GM19239 (cell line): ENCODE measurements around a stretch of chr10.

DNA sequence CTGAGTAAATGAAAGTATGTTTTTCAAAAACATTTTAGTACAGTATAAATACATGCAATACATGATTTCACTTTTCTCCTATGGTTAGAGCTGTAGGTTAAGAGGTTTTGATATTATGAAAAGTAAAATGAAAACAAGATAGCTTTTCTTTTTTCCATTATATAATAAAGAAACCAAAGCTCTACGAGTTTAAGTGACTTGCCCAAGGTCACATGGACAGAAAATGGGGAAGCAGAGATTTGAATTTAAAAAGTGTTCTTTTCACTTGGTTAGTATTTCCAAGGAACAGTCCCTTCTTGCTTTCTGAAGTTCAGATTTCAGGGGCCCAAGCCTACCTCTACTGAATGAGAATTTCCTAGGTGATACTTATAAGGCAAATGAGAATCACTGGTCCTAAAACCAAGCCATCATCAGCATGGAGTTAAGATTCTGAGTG is 13.2 kb upstream of the MAP3K8 start:
- RRBS: no CpG with 5 or more reads among the region's 1 CpG

- RRBS: no CpG with 5 or more reads among the region's 8 CpGs
Measured at GRCh38 chr10:30542433-30543110, 87.0 kb downstream of the LYZL2 start.

- RRBS: no CpG with 5 or more reads among the region's 12 CpGs
Measured at GRCh38 chr10:30605335-30605783, 24.2 kb downstream of the LYZL2 start.

- RRBS: no CpG with 5 or more reads among the region's 5 CpGs
Measured at GRCh38 chr10:30606374-30606809, 23.2 kb downstream of the LYZL2 start.

DNA sequence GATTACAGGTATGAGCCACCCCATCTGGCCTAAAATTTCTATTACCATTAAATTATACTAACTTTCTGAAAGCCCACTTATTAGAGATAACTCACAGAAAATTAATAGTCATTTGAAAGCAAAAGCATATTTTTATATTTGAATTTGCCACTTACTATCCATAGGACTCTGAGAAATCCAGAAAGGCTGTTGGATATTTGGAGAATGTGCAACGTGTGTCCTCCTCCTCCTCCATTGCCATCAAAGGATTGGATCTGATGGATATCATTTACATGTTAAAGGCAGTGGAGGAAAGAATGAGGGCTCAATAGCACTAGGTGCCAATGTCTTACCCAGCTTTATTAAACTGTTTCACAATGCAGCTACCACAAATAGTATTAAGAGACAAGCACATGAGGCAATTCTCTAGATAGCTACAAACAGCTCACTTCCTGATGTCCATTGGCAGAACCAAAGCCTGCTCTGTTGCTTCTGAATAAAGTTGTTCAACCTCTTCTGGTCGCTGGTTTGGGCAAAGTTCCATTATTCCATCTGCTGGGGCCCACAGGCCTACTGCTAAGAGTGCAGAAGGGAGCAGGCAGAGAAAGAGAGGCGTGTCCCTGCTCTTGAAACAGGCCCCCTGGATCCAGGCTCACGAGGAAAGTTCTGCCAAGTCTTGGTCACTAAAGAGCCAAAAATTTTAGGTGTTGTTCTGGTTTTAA is 174.0 kb downstream of the ZNF438 start:
- RRBS: no CpG with 5 or more reads among the region's 4 CpGs

DNA sequence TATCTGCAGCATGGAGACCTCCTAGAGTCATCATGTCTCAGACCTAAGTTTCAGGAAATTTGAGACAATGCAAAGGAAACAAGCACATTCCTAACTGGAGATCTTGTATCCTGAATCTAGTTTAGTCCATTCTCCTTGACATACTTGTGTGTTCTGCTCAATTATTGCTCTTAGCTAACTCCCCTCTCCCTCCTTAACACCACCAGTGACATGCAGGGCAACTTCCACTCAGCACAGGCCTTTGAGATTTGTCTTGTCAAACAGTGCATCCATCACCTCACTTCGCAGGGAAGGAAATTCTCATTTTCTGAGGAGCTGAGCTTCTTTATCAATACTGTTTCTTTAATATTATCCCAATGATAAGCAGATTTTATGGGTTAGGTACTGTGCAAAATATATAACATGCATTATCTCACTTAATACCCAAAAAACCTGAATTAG is 173.0 kb downstream of the ZNF438 start:
- RRBS: no CpG with 5 or more reads among the region's 1 CpG

GRCh38 chr10:31004922-31005395 is 26.7 kb downstream of the ZNF438 start:
- RRBS: no CpG with 5 or more reads among the region's 3 CpGs

DNA sequence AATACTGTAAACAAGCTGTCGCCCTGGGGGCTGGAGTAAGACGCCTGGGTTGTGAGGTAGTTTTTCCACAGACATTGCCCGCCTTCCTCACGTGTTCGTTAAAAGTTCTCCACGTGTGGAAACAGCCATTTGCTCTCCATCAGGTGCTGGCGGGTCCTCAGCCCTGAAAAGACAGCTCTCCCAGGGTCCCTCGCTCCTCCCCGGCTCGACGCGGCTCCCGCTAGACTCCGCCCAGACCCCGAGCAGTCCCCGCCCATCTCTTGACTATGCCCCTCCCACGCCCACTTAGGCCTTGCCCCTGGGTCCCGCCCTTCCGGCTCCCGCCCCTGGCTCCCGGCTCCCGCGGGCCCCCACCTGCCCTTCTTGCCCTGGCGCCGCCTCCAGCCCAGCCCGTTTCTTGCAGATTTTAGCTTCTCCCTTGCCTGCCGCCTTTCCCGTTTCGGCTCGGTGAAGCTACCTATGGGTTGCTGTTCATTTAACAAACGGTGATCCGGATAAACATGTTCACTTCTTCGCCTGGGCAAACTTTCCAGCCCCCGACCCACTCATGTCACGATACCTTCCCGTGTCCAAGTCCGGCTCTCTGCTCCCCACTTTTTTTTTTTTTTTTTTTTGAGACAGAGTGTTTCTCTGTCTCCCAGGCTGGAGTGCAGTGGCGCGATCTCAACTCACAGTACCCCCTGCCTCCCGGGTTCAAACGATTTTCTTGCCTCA is 670 bp upstream of the ZNF438 start:
- RRBS: 5% methylated on average over 7 of the region's 41 CpGs

GRCh38 chr10:31134897-31135114 is 103.1 kb upstream of the ZNF438 start:
- RRBS: no CpG with 5 or more reads among the region's 4 CpGs

- RRBS: no CpG with 5 or more reads among the region's 7 CpGs
Measured at GRCh38 chr10:31150177-31150701, 118.6 kb upstream of the ZNF438 start.

DNA sequence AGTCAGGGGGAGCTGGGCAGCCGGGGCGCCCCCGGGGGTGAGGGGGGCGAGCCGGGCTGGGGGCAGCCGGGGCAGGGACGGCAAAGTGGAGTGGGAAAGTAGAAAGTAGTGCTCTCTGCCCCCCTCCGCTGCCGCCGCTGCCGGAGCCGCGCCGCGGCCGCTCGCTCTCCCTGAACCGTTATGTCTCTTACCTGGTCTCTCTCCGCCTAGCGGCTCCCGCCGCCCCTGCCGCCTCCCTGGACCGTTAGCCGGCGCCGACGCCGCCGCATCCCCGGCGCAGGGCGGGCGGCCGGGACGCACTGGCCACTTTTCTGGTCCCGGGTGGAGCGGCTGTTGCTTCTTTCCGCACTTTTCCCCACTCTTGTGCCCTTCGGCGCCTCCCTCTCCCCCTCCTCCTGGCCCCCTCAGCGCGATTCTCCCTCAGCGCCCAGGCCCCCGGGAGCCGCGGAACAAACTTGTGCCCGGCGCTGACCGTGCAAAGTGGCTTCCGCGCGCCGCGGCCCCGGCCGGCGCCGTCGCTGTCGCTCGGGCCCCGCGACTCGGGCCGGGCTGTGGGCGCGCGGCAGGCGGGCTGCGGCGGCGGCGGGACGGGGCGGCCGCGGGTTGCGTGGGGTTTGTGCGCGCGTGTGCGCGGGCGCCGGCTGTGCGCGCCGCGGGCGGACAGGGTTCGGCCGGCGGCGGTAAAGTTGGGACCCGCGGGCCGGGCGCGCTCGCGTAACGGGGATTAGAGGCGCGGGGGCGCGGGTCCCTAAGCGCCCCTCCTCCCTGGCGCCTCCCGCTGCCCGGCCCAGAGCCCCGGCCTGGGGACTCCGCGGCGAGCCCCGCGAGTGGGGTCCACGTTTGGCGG is 531 bp downstream of the ZEB1 start:
- RRBS: 3% methylated on average over 54 of the region's 119 CpGs

GRCh38 chr10:31586624-31587202 is 267.7 kb downstream of the ZEB1 start:
- RRBS: 6% methylated on average over 5 of the region's 14 CpGs

DNA sequence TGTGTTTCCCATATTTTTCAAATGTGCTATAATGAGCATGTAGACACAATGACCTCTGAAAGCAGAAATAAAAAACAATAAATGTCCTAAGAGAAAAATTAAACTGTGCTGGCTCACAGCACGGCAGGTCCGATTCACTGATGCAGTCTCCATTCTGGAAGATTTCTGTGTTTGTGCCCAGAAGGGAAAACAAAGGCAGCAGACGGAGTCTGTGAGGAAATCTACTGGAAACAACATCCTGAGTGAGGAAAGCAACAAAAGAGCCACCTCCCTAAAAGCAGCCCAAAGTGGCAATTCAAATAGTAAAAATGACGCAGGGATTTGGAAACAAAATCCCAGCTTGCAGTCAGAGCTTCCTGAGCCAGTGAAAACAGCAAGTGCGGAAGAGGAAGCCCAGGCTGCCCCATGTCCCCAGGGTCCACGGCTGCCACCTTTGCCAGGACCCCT is 231.5 kb downstream of the ARHGAP12 start:
- RRBS: no CpG with 5 or more reads among the region's 6 CpGs

GRCh38 chr10:32035385-32035773 is 20.8 kb downstream of the KIF5B start:
- RRBS: no CpG with 5 or more reads among the region's 1 CpG

DNA sequence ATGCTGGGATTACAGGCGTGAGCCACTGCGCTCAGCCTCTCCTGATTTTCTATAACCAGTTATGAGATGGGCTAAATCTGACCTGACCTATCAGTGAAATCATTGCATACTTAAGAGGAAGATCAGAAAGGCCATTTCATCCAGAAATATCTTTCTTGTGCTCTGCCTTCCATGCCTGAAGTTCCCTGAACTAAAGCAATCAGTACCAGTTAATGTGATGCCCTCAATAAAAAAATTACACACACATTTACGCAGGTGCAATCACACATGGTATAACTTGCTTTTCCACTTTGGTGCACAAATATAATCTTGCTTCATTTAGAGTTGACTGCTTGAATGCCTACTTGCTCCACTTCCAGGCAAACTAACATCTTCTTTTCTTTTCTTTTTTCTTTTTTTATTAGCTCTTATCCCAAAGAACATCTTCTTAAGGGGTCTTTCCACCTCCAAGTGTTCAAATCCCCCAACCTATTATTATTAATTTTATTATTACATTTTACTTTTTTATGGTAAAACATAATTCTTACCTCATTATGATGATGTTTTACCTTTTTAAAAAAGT is 58.3 kb upstream of the KIF5B start:
- RRBS: no CpG with 5 or more reads among the region's 3 CpGs

- RRBS: no CpG with 5 or more reads among the region's 3 CpGs
Measured at GRCh38 chr10:32141038-32141469, 84.8 kb upstream of the KIF5B start.

DNA sequence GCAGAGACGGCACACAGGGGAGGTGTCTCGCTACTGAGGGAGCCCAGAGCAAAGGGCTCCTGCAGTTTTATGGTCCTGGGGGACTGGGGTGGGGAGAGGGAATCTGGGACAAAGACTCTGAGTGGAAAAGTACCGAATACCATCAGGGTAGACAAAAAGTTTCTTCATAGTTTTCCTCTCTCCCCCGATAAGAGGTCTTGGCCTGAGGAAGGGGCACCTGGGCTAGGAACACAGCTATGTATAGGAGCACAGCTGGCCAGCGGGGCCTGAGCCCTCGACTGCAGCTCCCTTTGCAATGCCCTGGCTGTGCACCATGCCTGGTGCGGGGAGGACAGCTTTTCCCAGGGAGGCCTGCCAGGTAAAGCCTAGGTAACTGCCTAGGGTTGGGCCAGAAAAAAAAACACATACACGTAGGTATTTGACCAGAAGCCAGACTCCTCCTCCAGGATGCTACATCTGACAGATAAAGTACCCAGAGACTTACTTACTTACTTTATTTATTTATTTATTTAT is 88.8 kb upstream of the KIF5B start:
- RRBS: no CpG with 5 or more reads among the region's 8 CpGs

DNA sequence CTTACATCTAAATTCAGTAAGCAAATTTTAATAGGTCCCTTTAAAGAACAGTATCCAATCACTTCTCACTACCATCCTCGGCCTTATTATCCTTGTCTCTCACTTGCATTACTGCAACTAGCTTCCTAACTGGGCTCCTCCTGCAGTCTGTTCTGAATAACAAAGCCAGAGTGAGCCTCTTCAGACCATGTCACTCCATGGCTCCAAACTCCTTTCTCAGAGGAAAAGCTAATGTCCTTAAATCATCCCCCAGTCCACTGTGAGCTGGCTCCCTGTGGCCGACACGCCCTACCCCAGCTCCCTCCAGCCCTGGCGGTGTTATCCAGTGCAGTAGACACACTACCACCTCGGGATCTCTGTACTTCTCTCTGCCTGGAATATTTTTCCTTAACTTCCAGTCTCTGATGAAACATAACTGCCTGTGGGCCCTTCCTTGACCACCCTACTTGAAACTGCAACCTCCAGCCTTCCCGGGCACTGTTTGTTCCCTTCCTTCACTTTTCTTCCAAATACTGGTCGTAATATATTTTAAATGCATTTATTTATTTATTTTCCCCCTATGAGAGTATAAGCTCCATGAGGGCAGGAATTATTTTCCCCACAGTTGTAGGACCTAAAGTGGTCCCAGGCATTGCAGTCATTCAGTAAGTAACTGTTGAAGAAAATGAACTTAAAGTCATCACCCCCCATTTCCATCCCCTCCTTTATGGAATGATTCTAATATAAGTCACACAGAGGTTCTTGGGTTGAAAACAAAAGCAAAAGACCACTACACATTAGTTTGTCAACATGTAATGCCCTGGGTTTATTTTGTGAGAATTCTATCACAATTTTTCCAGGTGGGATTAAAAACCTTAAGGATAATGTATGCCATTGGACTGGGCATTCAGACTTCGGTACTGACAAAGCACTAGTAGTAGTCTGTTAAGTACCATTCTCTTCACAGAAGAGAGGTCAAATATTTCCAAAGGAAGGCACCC is 79.7 kb downstream of the EPC1 start:
- RRBS: no CpG with 5 or more reads among the region's 8 CpGs

- RRBS: no CpG with 5 or more reads among the region's 5 CpGs
Measured at GRCh38 chr10:32366064-32366523, 19.1 kb upstream of the EPC1 start.

GRCh38 chr10:32938461-32939073 is 19.5 kb downstream of the ITGB1 start:
- RRBS: 85% methylated on average over 3 of the region's 15 CpGs